Smooth muscle cell (in vitro differentiated cells): ENCODE data around the genes HNRNPH3, SRGN and VPS26A.

DNA sequence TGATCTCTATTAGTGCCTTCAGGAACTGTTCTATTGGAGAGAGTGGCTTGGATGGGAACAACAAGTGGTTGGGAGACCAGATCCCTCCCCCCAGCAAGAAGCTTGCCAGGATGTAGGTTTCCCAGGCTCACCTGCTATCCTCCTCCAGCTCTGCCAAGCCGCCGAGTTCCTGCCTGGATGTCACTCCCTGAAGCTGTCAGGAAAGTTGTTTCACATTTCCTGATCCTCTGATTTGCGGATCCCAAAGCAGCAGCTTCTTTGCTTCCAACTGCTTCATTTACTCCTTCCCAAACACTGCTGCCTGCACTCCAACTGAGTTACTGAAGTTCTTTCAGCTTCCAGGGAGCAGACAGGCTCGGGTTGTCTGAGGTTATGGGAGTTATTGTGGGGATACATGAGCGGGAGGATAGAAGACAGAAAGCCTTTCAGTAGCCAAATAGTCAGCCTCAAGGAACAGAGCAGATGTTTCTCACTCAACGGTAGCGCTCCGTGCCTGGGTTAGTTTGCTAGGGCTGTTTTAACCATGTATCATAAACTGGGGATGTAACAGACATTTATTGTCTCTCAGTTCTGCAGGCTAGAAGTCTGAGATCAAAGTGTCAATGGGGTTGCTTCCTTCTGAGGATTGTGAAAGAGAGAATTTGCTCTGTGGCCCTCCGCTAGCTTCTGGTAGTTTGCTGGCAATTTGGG lies 515.9 kb downstream of the REEP3 start:
- RAMPAGE, long total RNA = no peak

DNA sequence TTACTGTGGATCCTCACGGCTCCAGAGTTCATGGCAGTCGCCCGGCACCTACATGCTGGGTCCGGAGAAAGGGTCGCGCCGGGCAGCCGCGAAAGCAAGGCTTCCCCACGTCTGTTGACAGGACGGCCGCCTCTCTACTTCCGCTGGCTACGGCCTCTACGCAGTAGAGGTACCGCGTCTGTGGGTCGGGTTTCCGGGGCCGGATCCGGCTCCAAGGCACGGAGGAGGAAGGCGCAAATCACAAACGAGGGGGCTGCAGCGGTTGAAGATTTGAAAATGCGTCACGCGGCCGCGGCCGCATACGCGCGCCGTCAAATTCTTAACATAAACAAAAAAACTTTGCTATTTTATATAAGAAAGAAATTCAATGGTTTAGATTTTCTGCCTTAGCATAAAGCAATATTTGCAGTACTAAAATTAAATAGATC lies 649.6 kb downstream of the REEP3 start:
- RAMPAGE, long total RNA = no peak

DNA sequence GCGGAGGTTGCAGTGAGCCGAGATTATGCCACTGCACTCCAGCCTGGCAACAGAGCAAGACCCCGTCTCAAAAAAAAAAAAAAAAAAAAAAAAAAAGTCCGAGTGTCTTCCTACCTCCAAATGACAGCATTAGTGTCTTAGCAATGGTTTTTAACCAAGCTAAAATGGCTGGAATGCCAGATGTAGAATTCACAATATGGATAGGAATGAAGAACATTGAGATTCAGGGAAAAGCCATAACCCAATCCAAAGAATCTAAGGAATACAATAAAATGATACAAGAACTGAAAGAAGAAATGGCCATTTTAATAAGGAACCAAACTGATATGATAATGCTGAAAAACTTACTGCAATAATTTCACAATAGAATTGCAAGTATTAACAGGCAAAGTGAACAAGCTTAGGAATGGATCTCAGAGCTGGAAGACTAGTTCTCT lies 1271.9 kb upstream of the LRRTM3 start:
- RAMPAGE, long total RNA = no peak

DNA sequence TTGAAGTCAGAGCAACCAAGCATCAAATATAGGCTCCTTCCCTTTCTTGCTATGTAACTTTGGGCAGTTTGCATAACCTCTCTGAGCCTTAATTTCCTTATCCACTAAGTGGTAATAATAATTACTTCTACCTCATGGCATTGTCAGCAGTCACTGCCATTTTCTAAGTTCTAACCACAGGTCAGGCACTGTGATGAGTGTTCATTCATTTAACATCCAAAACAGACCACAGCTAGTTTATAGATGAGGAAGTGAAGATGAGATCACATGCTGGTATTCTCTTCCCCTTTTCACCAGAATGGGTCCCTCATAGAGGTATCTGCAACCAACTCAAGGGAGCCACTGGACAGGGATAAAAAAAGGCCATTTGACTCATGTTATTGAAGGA lies 65.1 kb downstream of the DNAJC12 start:
- RAMPAGE, long total RNA = no peak

GRCh38 chr10:67904326-67904761 lies 19.9 kb downstream of the SIRT1 start:
- RAMPAGE, long total RNA = no peak

- RAMPAGE, long total RNA = no peak
Measured at GRCh38 chr10:68073661-68074509, 1.2 kb downstream of the HERC4 start.

DNA sequence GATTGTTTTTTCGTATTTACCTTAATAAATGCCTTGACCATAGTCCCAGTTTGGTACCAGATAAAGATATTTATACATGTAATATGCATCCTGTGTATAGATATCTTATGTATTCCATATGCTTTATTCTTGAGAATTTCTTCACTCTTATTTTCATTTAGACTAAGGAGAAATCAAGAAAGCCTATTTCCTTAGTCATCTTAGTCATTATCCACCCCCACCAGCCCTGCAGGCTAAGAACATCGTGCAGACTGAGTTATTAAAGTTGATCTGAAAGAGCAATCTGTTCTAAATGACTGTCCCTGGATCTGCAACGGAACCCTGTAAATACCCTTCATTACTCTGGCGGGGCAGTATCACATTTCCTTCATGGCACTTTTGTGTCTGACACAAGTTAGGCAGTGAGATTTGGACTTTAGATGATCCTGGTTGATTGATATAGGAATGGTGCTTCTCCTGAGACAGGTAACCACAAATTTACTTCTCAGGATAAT lies 3.5 kb upstream of the MYPN start:
- RAMPAGE, long total RNA = no peak

DNA sequence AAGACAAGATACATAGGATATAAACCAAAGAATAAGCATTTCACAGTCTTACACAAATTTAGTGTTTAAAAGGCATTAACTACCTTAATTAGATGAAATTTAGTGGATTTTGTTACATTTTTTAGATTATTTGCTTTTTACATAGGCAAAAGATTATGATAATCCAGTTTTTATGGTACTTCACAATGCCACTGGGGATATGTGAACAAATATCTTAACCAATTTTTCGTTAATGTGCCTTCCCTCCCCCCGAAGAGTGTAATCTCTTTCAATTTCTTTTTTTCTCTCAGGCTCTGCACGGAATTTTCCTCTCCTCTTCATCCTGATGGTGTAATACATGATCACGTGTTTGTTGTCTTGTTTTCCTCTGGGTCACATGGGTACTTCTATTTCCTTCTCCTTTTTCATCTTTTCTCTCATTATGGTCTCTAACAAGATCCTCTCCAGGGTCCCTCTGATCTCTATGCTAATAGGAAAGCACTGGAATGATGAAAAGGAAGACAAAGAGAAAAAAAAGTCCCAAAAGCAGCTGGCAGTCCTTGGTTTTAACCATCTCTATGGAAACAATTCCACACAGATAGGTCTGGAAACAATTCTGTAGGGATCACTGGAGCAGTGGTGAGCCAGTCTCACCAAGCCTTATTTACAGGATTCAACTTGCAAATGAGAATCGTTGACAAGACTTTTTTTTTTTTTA lies 3.6 kb upstream of the HNRNPH3 start:
- RAMPAGE, long total RNA = no peak

DNA sequence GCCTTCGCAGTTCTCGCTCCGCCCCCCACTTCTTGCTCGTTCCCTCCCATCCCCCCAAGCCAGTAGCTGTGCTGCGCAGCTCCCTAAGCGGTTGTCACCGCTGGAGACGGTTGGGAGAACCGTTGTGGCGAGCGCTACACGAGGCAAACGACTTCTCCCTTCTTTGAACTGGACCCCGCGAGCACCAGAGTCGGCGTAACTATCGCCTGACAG lies at the start of gene HNRNPH3:
TSS of gene HNRNPH3 (plus strand) at position 62 of the 213 bp plus-strand sequence.
- RAMPAGE, long total RNA = start-site peak on the plus strand centred at position 86 of the sequence, 56 bp wide, 2,192 and 1,382 reads in 2 replicates

GRCh38 chr10:68432745-68434002 lies 26.1 kb upstream of the RUFY2 start:
- RAMPAGE, long total RNA = no peak

GRCh38 chr10:68477728-68478112 lies 5.9 kb upstream of the DNA2 start:
- RAMPAGE, long total RNA = no peak

GRCh38 chr10:68599931-68600815 lies 40.0 kb downstream of the TET1 start:
- RAMPAGE, long total RNA = start-site peak on the plus strand at chr10:68600270-68600749, 115 and 41 reads in 2 replicates

DNA sequence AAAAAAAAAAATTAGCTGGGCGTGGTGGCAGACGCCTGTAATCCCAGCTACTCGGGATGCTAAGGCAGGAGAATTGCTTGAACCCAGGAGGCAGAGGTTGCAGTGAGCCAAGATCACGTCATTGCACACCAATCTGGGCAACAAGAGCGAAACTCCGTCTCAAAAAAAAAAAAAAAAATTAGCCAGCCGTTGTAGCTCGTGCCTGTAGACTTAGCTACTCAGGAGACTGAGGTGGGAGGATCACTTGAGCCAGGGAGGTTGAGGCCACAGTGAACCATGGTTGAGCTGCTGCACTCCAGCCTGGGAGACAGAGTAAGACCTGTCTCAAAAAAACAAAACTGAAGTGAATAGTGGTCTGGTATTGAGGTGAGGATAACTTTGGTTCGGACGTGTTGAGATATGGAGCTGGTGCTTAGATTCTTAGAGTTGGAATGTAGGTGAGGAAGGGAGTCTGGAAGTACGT lies 2.9 kb downstream of the DDX50 start:
- RAMPAGE, long total RNA = no peak

DNA sequence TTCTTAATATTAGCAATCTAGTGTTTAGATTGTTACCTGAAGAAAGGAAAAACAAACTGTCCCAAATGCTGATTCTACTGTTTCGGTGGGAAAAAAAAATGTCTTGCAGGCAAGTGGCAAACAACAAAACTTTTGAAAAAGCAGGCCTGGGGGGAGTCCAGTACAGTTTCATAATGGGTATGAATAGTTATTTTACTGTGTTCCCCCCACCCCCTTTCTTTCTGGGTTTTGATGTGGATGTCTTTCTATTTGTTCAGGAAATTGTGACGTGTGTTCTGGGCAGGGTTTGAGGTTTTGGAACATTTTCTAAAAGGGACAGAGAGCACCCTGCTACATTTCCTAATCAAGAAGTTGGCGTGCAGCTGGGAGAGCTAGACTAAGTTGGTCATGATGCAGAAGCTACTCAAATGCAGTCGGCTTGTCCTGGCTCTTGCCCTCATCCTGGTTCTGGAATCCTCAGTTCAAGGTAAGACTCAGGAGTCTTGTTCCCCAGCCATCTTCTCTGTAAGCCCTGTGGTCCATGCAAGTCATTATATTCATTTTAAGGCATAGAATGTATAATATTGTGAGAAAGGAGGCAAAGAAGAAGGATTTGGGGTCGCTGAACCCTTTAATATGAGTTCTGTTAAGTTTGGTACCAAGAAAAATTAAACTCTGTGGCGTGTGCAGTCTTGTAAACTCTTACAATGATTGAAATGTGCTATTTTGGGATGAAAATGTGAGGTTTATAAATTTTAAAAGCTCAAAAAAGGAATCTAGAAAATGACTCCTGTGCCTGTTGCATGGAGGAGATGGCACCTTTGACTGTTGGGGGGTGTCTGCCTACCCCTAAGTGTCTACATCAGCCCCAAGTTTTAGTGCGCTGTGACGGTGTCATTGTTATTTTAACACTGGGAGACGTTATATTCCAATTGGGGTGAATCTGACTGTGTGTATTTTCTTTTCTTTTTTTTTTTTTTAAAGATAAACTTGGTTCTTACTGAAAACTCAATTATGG lies at the start of gene SRGN:
TSS of gene SRGN (plus strand) at position 333 of the 997 bp plus-strand sequence.
- RAMPAGE, long total RNA = no peak

DNA sequence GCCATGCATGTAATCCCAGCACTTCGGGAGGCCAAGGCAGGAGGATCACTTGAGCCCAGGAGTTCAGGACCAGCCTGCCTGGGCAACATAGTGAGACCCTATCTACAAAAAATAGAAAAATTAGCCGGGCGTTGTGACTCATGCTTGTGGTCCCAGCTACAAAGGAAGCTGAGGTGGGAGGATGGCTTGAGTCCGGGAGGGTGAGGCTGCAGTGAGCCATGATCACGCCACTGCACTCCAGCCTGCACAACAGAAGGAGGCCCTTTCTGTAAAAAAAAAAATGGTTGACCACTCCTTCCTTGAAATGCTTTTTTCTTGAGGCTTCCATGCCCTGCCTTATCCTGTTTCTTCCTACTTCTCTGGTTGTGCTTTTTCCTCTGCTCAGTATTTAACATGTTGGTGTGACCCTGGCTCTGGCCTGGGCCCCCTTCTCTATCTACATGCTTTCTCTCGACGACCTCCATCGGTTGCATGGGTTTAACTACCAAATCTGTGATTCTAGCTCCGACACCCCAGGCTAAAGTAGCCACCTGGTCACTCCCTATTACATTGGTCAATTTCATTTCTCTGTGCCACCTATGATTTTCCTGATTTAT lies 14.0 kb downstream of the SRGN start:
- RAMPAGE, long total RNA = no peak

GRCh38 chr10:69124120-69124834 lies at the start of gene VPS26A:
TSS of gene VPS26A (plus strand) at chr10:69124178.
- RAMPAGE, long total RNA = no peak

DNA sequence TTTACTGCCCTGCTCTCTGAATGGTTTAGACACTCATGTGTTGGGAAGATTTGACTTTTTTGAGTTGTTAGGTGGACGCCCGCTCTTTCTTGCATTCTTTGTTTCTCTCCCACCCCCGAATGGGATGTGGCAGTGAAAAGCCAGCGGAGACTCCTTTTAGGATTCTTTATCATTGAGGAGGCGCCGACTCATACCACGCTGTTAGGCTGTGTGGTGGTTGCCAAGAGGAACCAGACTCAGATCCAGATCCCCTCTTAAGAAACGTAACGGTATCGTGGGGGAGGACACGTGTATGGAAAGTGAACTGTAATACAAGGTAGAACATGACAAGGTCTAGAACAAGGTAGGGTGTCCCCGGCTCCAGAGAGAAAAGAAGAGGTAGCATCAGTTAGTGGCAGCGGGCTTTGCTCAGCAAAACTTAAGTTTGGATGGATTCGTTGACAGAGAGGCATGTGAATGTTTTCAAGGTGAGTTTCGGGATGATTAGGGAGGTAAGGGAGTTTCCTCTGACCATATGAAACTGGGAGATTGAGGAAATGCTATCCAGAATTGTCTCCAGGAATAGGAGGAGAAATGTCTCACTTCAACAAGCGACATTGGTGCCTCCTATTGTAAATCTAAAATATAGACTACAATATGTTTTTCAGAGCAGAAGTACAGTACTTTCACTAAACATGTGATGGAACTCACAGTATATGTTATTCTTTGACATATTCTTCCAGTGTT lies 916 bp downstream of the SUPV3L1 start:
- RAMPAGE, long total RNA = no peak

DNA sequence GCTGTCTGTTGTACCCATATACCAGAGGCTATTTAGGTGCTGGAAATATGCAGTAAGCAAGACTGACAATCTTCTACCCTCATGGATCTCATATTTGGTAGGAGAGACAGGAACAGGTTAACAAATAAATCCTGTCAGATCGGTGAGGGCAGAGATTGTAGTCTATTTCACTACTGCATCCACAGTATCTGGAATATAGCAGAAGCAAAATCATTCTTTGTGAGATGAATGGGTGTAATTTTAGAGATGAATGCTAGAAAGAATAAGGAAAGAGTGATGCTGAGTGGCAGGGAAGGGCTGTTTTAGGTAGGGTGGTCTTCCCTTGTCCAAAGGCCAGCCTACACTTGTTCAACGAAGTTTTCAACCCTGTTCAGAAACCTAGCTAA lies 10.7 kb upstream of the HKDC1 start:
- RAMPAGE, long total RNA = no peak

DNA sequence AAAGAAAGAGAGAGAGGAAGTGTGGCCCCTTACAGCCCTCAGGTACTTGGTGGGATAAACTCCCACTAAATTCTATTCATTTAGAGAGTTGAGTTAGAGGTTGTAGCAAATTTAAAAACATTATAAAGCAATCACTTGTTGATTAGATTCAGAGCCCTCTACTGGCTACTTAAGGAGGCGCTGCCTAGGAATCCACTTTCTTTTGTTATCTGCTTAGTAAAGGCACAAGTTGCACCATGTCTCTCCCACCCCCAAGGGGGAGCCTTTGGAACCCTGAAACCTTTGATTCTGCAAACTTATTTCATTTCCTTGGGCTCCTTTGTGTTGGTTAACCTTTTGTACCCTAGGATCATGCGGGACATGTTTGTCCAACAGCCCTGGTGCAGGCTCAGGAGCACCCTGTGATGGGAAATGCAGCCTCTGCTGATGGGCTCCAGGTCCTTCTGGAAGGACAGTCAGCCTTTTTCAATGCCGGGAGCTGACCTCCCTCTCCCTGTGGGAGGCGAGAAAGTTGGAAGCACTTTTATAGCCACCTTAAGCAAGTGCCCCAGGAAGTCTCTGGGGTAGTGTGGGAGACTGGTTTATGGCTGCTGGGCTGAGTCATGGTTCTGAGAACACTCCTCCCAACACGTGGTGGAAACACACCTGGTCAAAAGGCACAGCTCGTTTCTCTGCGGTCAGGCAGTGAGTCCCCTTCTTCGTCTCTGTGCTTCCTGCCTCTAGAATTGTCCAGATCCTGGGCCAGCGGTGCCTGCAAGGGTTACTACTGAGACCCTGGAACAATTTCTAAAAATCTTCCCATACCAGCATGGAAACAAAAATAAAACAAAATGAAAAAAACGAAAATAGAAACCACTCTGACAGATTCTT lies 2.3 kb downstream of the HKDC1 start:
- RAMPAGE, long total RNA = no peak

DNA sequence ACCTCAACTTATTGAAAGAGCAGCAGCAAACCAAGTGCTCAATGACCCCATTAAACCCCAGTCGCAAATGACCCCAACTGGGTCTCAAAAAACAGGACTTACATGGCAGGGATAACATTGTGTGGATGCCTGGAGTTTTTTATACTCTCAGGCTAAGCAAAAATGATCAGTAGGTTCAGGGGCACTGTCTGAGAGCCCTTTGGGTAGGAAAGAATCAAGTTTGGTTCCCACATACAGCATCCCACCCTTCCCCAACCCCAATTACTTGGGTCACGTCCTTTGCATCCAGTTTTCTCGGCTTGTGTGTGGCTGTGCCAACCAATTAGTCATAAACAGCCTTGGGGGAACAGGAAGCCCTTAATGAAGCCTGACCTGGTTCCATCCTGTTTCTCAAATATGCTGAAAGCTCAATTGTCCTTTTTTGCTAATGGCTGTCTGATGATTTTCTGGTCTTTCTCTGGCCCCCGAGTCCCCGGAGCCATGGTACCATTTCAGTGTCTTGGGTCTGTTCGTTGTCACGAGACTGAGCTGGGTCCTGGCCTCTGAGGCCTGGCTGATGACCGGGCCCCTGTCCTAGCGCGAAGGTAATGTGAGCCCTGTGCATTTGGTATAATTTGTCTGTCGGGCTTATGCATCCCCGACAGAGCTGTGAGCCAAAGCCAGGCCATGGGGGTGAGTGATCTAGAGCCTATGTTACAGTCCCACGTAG lies 5.1 kb downstream of the HKDC1 start:
- RAMPAGE, long total RNA = no peak